A673 (cell line): ENCODE measurements around a stretch of chr7.

DNA sequence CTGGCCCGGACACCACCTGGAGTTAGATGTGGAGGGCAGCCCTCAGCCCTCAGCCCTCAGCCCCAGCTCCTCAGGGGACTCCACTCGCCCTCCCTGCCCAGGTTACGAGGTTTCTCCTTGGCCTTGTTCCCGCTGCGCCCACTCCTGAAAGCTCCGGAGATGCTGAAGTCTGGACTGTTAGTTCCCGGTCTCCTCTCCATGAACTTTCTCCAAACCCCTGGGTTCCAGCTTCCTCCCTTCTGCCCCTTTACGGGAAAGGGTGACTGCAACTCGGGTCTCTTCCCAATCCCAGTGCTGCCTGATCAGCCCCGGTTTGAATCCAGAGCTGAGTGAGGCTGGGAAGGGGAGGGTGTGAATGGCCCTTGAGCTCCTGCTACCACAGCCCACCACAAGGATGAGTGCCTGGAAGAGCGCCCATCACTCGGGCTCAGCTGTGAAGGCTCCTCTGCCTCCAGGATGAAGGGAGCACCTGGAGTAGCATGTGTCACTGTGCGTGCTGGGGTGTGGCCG, 824 bp upstream of the ZNF467 start:
- PRO-cap, result no peak

DNA sequence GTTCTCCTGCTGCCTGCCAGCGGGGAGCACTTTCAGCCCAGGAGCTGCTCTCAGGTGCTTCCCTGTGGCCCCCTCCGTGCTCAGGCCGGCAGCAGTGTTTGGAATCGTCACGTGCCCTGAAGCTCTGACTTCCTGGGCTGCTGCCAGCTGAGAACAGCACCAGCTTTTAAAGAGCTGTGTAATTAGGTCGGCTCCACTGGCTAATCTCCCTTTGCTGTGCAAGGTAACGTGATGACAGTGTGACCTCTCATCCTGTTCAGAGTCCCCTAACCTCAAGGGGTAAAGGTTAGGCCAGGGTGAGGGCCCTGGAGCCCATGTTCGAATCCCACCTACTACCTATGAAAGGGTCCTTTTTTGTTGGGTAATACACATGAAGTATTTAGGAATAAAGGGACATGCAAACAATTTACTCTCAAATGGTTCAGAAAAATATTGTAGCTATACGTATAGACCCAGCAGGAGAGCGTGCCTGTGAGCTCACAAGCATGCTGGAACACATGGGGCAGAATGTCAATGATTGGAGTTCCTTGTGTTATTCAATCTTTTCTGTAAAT, 16.6 kb downstream of the ZNF862 start:
- PRO-cap, result bidirectional peak, plus-strand start at position 197 of the sequence, minus-strand start at position 96 of the sequence

DNA sequence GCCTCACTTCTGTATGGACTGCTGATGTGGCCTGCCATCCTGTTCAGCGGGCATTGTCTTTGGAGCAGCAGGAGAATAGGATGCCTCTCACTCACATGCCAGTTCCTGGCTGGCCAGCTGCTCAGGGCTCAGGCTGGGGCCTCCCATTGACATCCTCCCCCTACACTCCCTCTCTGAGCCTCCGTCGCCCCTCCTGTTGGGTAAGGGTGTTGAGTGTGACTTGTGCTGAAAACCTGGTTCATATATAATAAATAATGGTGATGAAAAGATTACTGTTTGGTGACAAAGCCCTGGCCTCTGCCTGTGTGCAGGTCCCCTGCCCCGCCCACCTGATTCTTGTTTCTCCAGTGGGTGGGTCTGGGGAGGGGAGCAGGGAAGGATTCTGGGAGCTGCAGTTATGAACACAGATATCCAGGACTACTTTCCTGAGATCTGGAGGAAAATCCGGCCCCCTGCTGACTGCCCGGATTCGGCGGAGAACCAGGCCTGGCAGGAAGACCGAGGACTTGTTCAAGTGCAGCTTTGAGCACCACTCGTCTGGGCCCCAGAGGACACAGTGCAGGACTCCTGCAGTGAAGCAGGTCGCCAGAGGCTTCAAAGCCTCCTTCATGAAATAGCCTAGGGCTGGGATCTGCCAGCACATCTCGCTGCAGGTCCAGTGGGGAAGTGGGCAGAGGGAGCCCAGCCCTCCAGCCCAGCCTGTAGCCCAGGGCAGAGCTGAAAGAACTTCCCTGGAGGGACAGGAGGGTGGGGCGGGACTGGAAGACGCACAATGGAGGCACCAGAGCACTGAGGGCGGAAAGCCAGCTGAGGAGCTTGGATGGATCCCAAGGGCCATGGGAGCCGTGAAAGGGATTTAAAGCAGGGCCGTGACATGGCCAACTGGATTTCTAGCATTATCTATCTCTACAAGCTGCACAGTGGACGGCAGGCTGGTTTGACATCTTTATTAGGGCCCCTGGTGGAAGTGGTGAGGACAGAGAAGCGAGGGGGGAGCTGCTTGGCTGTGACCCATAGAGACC, 7.0 kb downstream of the ATP6V0E2 start:
- PRO-cap, result no peak

DNA sequence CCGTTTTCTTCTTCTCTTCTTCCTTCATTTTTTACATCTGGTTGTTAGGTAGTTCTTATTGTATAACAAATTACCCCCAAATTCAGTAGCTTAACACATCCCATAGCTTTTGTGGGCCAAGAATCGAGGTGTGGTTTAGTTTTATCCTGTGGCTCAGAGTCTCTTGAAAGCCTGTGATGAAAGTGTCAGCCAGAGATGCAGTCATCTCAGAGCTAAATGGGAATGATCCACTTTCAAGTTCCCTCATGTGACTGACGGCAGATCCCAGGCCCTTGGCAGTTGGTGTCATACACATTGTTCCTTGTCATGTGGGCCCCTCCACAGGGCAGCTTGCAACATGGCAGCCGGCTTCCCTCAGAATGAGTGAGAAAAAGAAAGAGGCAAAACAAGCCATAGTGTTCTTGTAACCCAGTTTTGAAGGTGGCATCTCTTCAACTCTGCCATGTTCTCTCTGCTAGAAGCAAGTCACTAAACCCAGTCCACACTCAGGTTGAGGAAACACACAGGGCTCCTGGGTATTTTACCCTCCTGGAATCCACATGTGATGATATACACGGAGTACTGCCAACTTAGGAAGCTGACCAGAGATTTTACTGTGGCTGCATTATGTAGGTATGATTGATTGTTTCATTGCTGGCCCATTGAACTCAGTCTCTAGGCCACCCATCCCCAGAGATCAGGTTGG, 153.1 kb upstream of the LRRC61 start:
- PRO-cap, result no peak

GRCh38 chr7:150311508-150312033, 11.6 kb upstream of the LRRC61 start:
- PRO-cap, result no peak

GRCh38 chr7:150322812-150322987, 455 bp upstream of the LRRC61 start:
- PRO-cap, result no peak

DNA sequence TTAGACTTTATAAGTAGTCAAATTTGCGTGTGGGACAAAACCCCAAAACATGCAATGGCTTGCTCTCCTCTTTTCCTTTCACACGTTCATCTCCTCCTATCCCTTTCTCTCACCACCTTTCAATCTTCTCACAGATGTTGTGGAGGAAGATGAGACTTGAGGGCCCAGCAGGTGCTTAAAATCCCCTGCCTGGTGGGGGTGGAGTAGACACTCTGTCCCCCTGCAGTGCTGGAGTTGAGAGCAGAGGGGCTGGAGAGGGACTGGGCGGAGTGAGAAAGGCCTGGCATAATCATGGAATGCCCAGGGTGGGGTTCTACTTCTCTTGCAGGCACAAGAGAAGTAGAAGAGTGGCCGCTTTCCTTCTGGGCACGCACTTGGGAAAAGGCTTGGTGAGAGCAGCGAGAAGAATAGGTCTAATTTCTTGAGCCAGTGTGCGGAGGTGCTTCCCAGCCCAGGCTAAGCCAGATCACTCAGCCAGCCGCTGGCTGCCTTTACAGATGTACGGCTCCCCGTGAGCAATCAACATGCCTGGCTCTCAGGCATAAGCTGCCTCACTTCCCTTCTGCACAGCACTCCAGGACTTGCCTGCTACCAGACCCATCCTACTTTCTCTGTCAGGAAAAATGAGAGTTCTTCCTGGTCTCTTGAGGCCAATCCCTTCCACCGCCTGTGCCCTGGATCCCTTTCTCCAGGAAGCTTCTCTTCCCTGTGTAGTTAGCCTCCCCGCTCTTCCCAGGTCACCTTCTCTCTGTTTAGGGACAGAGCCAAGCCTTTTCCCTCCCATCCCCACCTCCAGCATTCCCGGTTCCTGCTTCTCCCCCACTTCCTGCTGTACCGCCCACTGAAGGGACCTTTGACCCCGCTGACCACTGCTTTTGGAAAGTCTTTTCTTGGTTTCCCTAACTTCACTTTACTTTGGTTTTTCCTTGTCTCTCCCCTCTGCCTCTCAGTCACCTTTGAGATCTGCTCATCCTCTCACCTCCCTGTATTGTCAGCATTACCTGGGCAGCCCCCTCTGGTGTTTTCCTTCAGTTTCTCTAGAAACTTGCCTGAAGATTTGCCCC, 1.0 kb upstream of the ACTR3C start:
- PRO-cap, result bidirectional peak, plus-strand start at position 373 of the sequence, minus-strand start at position 121 of the sequence; bidirectional peak, plus-strand start at position 572 of the sequence, minus-strand start at position 472 of the sequence

- PRO-cap, result no peak
Observed at GRCh38 chr7:150375838-150377047, 2.9 kb upstream of the ZNF775 start.

GRCh38 chr7:150378844-150379201, 307 bp upstream of the ZNF775 start:
- PRO-cap, result bidirectional peak, plus-strand start at chr7:150379287, minus-strand start at chr7:150379099

DNA sequence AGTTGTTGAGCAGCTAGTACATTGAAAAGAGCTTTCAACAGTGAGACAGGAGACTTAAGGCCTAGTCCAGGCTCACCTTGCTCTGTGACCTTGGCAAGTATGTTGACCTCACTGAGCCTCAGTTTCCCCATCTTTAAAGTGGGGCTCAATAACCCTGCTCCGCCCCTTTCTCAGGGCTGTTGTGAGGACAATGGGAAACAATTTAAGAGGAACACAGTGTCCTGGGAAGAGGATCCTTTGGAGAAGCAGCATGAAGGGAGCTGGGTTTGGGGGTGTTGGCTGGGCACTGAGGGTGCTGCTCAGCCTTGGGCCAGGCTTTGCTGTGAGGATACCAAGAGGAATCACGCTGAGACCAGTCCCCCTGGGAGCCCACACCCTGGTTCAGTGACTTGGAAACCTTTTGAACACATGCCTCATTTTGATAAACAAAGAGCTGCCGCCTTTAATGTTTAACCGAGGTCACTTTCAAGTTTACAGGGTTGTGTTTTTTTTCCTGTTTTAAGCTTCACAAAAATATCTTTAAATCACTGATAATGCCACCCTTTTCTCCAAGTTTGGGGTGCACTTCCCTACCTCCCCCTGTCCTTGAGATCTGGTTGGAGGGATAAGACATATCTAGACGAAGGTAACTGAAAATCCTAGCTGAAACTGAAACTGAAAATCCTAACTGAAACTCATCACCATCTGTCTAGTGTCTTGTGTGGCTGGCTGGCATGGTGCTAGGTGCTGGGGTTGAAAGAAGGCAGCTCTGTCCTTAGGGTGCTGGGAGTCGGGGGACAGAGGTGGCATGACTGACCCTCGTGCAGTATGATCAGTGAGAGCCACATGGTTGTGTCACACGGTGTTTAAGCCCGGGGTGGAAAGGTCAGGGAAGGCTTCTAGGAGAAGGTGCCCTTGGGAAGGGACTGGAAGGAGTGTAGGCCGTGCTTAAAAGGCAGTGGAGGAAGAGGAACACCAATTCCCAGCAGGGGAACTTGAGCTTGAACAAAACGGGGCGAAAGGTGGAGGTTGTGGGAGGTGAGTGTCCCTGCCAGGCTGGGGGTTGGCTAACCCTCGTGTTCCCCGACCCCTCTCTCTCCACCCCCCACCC, 1.3 kb downstream of the ENSG00000284691 start:
- PRO-cap, result no peak

GRCh38 chr7:150567732-150568392, 672 bp downstream of the GIMAP4 start:
- PRO-cap, result no peak

- PRO-cap, result no peak
Observed at GRCh38 chr7:150568554-150569109, 1.4 kb downstream of the GIMAP4 start.

DNA sequence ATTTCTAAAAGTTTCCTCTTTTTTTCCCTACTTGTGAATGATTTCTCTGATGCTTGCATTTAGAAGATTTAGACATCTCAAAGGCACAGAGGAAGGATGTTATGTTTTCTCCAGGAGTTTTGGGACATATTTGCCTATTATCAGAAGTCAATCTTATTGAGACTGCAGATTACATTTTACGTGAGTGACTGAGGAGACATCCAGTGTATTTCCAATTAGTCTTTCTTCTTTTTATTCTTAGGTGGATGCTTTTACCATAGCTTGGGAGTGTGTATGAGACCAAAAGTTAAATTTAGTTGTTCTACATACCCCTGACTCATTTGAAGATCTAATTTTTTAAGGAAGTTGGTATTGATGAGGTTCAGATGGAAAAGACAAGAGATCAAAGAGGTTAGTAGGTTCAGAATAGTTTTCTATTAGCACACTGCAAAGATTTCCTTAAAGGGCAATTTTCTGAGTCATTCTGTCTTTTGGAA, 12.4 kb downstream of the GIMAP6 start:
- PRO-cap, result no peak

GRCh38 chr7:150665698-150666318, 19.7 kb upstream of the GIMAP2 start:
- PRO-cap, result no peak

- PRO-cap, result no peak
Observed at GRCh38 chr7:150720037-150720988, 3.9 kb downstream of the GIMAP1 start.

- PRO-cap, result no peak
Observed at GRCh38 chr7:150807806-150808611, 7.4 kb downstream of the TMEM176A start.

- PRO-cap, result no peak
Observed at GRCh38 chr7:150960976-150961267, 17.2 kb downstream of the KCNH2 start.

- PRO-cap, result no peak
Observed at GRCh38 chr7:150988377-150989352, 2.2 kb upstream of the NOS3 start.

- PRO-cap, result no peak
Observed at GRCh38 chr7:150994556-150995504, 4.0 kb downstream of the NOS3 start.

GRCh38 chr7:151013425-151014040, 10.8 kb downstream of the ATG9B start:
- PRO-cap, result unidirectional peak, plus-strand start at chr7:151013904; unidirectional peak, plus-strand start at chr7:151013921